Tibial nerve (tissue), 3 donors: ENCODE results near the genes ZC3H12B, LAS1L, OPHN1 and AWAT2.

- PRO-cap = no peak
- RAMPAGE, long total RNA, 3 experiments = no peak in any of the 3 experiments
Observed at GRCh38 chrX:64975231-64975957, 856 bp downstream of the ZC4H2 start.

GRCh38 chrX:65034021-65034997, at the start of gene ZC3H12B:
Gene ZC3H12B, plus strand, starts transcription at chrX:65034826.
- PRO-cap = unidirectional peak, plus-strand start at chrX:65034826
- RAMPAGE, long total RNA, 3 experiments = start-site peak on the plus strand in 3 of 3 experiments, at chrX:65034770-65034888 at its widest, 23 to 37 reads per replicate; start-site peak on the minus strand in 2 of 3 experiments, at chrX:65034699-65034762 at its widest, 26 to 60 reads per replicate

- PRO-cap = no peak
- RAMPAGE, long total RNA, 3 experiments = start-site peak on the minus strand in 1 of 3 experiments, at chrX:65531365-65531373 at its widest, 25 reads per replicate
Observed at GRCh38 chrX:65531102-65531502, 3.5 kb downstream of the LAS1L start.

- PRO-cap = unidirectional peak, minus-strand start at chrX:65534803
- RAMPAGE, long total RNA, 3 experiments = start-site peak on the minus strand in 3 of 3 experiments, at chrX:65534752-65534788 at its widest, 76 to 149 reads per replicate
Observed at GRCh38 chrX:65534374-65535266, at the start of gene LAS1L. Gene LAS1L, minus strand, starts transcription at chrX:65534787.

GRCh38 chrX:65610113-65610447, 57.4 kb upstream of the MSN start:
- PRO-cap = no peak
- RAMPAGE, long total RNA, 3 experiments = no peak in any of the 3 experiments

GRCh38 chrX:65679534-65680213, 12.2 kb downstream of the MSN start:
- PRO-cap = no peak
- RAMPAGE, long total RNA, 3 experiments = start-site peak on the plus strand in 1 of 3 experiments, at chrX:65679955-65680010 at its widest, 22 reads per replicate

- PRO-cap = no peak
- RAMPAGE, long total RNA, 3 experiments = start-site peak on the plus strand in 1 of 3 experiments, at chrX:65737198-65737302 at its widest, 223 reads per replicate
Observed at GRCh38 chrX:65737100-65737578, 69.7 kb downstream of the MSN start.

GRCh38 chrX:65999451-66000255, 40.2 kb downstream of the VSIG4 start:
- PRO-cap = no peak
- RAMPAGE, long total RNA, 3 experiments = no peak in any of the 3 experiments

- PRO-cap = no peak
- RAMPAGE, long total RNA, 3 experiments = no peak in any of the 3 experiments
Observed at GRCh38 chrX:66000352-66001424, 39.2 kb downstream of the VSIG4 start.

DNA sequence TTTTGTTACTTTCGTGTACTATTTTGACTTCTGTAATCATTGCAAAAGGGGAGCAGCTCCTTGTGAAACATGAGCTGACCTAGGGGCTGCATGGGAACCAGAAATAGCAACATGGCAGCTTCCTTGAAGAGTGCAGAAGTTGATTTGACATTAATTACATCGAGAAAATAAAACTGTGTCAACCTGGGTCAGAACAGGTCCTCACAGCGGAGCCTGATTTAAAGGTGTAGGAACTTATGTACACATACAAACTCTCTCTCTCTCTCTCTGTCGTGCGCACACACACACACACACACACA, 19.0 kb downstream of the VSIG4 start:
- PRO-cap = no peak
- RAMPAGE, long total RNA, 3 experiments = no peak in any of the 3 experiments

DNA sequence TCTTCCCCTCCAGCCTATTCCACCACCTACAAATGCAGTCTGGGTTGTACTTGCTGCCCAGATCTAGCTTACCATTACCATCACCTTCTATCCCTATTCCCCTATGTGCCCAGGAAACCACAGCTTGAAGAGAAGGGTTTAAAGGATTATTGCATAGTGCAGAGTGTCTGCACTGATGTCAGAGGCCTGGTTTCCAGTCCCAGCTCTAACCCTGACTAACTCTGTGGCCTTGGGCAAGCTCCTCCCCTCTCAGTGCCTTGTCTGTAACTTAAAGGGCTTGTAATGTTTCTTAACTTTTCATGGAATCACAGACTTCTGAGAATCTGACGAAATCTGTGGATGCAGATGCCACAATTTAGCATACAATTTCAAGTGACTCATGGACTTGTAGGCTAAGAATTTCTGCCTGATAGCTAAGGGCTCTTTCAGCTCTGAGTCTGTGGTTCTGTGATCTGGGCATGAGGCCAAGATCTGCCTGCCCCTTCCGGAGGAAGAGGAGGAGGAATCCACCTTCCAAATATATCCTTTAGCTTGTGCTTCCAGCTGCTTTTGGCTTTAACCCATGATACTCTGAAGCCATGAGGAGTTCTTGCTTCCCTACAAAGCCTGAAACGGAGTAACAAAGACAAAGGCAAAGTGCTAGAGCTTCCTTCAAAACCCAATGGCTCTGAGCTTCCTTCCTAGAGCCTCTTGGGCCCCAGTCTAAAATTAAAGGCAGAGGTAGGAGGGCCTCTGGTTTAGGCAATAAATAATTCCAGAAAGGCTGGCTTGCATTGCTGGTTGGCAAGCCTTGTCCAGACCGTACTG, 236.9 kb downstream of the AR start:
- PRO-cap = no peak
- RAMPAGE, long total RNA, 3 experiments = no peak in any of the 3 experiments

- PRO-cap = bidirectional peak, plus-strand start at chrX:68433768, minus-strand start at chrX:68433517; bidirectional peak, plus-strand start at chrX:68433973, minus-strand start at chrX:68433868
- RAMPAGE, long total RNA, 3 experiments = start-site peak on the minus strand in 3 of 3 experiments, at chrX:68433322-68433843 at its widest, 26 to 190 reads per replicate
Observed at GRCh38 chrX:68433266-68434280, at the start of gene OPHN1. Gene OPHN1, minus strand, starts transcription at chrX:68433495.

DNA sequence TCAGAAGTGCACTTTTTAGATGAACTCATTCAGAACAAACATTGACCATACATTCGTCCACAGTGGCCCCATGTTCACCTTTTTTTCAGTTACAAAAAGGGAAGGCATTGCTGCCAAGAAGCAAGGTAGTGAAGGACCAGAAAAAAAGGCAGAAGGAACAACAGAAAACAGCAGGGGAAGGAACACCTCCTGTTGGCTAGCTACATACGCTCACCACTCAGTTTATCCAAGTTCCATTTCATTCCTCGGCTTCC, 10.1 kb upstream of the YIPF6 start:
- PRO-cap = no peak
- RAMPAGE, long total RNA, 3 experiments = no peak in any of the 3 experiments

GRCh38 chrX:68499155-68499554, 304 bp downstream of the YIPF6 start:
- PRO-cap = no peak
- RAMPAGE, long total RNA, 3 experiments = no peak in any of the 3 experiments

GRCh38 chrX:68536801-68537497, 38.1 kb downstream of the YIPF6 start:
- PRO-cap = no peak
- RAMPAGE, long total RNA, 3 experiments = no peak in any of the 3 experiments

GRCh38 chrX:68848283-68849032, 19.6 kb downstream of the EFNB1 start:
- PRO-cap = no peak
- RAMPAGE, long total RNA, 3 experiments = no peak in any of the 3 experiments

- PRO-cap = no peak
- RAMPAGE, long total RNA, 3 experiments = no peak in any of the 3 experiments
Observed at GRCh38 chrX:68894139-68894642, 65.4 kb downstream of the EFNB1 start.

GRCh38 chrX:69136623-69137370, 28.5 kb downstream of the PJA1 start:
- PRO-cap = no peak
- RAMPAGE, long total RNA, 3 experiments = no peak in any of the 3 experiments

GRCh38 chrX:70049886-70050149, at the start of gene AWAT2:
Gene AWAT2, minus strand, starts transcription at chrX:70049938.
- PRO-cap = no peak
- RAMPAGE, long total RNA, 3 experiments = no peak in any of the 3 experiments

DNA sequence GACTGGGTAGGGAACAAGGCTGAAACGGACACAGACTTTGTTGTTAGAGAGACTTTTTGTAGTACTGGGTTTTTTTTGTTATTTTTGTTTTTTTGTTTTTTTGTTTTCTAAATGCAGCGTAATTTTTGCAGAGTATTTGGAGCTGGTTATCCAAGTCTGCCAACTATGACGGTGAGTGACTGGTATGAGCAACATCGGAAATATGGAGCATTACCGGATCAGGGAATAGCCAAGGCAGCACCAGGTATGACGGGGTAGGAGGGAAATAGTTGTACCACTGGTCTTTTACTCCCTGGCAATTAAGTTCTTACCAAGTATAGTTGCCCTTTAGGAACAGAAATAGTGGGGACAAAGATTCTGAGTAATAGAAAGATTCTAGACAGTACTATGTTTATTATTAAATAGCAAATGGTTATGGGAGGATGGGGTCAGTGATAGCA, 16.9 kb downstream of the IGBP1 start:
- PRO-cap = no peak
- RAMPAGE, long total RNA, 3 experiments = start-site peak on the plus strand in 1 of 3 experiments, centred at position 162 of the sequence, 21 reads per replicate